Mesenchymal stem cell of Wharton's jelly (primary cell): ENCODE results near the genes TSPAN33 and AHCYL2.

GRCh38 chr7:128074422-128074875 is 43.2 kb upstream of the LRRC4 start:
- CAGE, long polyA plus RNA, result no peak

DNA sequence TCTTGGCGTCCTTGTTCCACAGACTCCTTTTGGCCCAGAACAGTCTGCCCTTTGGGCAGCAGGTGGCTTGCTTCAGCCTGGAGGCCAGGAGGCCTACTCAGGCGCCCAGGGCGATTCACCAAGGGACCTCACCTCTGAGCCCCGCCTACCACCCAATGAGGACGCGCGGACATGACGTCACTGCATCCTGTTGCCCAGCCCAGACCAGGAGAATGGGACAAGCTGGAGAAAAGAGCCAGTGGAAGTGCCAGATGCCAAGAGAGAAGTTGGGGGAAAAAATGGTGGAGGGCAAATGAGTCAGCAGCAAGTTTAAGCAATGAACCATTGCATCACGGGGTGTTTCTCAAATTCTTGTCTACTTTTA is 24.1 kb upstream of the LEP start:
- CAGE, long polyA plus RNA, result no peak

DNA sequence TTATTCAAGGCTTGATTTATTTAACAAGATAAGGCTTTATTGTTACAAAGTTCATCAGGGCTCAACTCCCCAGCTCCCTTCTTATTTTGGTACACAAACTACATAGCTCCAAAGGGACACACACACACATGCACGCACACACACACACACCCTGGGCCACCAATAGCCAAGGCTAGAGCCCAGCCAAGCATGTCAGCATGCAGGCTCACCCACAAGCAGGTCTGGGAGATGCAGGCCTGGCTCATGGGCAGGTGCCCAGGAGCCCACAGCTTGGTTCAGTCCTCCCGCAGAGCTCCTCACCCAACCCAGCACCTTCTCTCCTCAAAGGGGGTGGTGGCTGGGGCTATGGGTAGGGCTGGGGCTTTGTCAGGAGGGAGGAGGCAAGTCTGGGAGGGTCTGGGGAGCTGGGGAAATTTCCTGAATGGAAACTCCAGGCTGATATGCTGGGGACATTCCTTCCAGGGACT is 23.5 kb downstream of the LEP start:
- CAGE, long polyA plus RNA, result no peak

DNA sequence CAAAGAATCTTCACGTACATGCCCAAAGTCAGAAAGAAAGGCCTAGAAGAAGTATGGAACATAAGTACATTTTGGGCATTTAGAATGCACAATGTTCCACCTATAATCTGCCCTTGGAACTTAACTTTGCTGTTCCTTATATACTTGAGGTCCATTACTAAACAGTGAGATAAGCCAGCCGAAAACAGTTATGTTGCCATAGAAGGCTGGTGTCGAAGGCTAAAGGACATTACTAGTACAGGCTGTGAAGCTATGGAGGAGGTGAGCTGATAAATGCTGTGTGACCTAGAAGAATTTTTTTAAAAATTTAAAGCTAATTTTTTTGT is 19.9 kb downstream of the RBM28 start:
- CAGE, long polyA plus RNA, result no peak

DNA sequence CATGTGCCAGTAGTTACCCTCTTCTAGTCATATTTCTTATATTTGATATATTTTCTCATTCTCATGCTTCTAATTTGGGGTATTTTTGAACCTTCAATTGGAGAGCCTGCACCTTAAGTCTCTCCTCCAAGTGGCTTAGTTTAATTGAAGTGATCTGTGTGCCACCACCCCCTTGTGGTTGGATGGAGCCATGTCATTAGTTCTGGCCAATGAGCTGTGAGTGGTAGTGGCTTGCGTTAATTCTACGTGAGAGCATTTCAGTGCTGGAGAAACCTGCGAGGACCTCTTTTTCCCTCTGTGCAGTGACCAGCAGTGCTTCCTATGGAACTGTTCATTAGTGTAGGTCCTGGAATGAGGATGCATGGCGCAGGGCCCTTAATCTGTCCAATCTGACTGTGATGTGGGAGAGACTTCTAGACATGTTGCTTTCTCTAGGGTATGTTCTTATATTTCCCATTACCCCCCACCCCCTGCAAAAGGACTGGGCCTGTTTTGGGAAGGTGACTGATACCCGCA is 3.7 kb downstream of the HILPDA start:
- CAGE, long polyA plus RNA, result no peak

- CAGE, long polyA plus RNA, result no peak
These were observed 55.0 kb downstream of the METTL2B start for GRCh38 chr7:128531288-128532172.

DNA sequence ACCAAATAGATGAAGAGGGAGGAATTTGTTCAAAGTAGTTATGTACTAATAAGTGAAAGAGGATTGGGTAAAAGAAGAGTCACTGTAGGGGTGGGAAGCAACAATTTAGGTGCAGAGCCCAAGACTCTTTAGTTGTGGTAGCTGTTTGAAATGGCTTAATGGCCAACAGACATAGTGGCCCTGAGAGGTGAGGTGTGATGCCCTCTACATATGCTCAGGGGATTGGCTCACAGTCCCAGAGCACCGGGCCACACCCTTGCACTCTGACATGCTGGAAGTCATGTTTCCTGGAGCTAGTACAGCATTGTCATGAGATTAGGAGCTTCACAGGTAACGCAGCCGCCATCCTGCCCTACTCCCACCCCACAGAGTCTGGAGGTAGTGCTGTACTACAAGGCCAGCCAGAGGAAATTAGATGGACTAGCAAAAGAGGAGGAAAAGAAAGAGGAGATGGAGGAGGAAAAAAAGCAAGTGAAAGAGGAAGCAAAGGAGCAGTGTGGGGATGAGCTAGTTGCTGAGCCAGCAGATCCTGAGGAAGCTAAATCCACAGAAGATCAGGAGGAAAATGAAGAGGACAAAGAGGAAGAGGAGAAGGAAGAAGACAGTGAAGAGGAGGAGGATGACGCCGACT is 14.8 kb upstream of the FLNC start:
- CAGE, long polyA plus RNA, result no peak

GRCh38 chr7:128827904-128828715 is 2.1 kb upstream of the FLNC start:
- CAGE, long polyA plus RNA, result no peak

DNA sequence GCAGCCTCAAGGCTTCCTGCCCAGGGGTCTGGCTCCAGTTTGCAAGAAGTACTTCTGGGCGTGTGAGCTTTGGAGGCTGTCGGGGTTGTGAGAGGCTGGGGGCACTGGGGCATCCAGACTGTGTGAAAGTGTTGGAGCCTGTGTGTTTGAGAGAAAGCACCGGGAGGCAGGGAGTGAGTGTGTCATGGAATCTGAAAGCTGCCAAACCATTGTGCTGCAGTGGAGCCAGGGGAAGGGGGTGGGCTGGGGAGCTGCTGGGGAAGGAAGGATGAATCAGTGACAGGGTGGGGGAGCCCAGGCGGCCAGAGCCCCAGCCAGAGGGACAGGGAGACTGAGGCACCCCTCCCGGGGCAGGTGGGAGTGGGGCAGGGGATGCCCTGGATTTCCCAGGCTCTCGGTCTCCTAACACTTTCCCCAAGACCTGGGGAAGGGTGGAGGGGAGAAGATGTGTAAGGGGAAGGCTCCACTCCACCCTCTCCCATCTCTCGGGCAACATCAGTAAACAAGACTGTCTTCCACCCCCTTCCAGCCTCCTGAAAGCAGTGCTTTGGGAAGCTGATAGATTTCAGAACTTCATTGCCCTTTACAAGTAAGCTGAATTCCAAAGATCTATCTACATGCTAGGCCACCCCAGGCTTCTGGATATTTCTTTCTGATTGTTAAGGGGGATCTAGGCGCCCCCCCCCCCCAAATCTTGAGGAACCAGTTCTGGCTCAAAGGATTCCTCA is 3.6 kb downstream of the FLNC start:
- CAGE, long polyA plus RNA, result no peak

- CAGE, long polyA plus RNA, result no peak
These were observed 10.3 kb downstream of the FLNC start for GRCh38 chr7:128840407-128841018.

GRCh38 chr7:128856669-128857007 is 6.0 kb upstream of the ATP6V1F start:
- CAGE, long polyA plus RNA, result no peak

GRCh38 chr7:128857015-128857599 is 5.5 kb upstream of the ATP6V1F start:
- CAGE, long polyA plus RNA, result no peak

DNA sequence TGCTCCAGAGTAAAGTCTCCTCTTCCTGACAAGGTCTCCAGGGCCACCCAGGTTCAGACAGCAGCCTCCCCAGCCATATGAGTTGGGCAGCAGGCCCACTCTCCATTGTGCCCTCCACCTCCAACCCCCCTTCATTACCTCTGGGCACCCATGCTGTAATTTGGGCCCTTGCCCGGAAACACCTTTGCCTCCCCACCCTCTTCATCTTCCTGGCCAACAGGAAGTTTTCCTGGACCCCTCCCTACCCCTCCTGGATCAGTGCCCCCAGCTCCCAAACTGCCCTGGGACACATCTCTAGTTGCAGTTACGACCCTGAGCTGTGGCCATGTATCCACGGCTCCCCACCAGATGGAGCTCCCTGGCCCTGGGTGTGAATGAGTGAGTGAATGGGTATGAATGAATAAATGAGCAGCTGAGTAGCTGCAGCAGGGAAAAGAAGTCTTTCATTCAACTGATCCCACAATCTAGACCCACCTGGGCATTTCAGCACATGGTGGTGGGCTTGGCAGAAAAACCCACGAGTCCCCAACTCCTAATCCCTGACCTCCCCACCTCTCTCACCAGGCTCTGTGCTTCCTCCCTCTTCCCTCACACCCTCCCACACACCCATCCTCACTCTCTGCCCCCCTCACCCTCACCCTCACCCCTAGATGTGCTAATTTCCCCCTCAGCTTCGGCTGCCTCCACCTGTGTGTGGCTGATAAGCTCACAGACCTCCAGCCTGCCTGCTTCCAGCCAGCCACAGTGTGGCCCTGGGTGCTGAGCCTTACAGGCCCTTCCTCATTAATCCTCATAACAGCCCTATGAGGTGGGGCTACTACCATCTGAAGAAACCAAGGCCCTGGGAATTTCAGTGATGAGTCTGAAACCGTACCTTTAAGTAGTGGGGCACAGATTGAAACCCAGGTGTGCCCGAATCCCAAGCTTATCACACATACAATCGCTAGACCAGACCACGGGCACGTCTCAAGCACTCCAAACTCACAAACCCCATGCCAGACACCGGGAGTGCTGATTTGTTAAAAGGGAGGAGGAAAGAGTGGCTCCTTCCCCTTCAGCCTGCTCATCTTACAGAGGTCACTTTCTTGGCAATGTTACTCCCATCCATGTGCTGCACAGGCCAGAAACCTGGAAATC is 2.4 kb upstream of the ATP6V1F start:
- CAGE, long polyA plus RNA, result no peak

DNA sequence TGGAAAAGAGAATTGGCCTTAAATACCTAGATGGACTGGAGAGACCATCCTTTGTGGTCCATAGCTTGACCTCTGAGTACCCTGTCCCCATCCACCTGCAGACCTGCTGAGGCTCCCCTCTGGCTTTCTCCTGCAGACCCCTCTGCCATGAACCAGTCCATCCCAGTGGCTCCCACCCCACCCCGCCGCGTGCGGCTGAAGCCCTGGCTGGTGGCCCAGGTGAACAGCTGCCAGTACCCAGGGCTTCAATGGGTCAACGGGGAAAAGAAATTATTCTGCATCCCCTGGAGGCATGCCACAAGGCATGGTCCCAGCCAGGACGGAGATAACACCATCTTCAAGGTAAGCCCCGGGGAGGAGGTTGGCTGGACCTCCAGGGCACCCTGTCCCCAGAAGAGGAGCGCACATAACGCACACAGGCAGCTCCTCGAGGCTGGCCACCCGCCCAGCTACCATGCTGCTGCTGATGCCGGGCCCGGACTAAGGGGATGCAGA is 4.3 kb downstream of the IRF5 start:
- CAGE, long polyA plus RNA, result no peak

GRCh38 chr7:129144256-129144869 is at the start of gene TSPAN33:
Gene TSPAN33, plus strand, starts transcription at chr7:129144707.
- CAGE, long polyA plus RNA, result no peak

DNA sequence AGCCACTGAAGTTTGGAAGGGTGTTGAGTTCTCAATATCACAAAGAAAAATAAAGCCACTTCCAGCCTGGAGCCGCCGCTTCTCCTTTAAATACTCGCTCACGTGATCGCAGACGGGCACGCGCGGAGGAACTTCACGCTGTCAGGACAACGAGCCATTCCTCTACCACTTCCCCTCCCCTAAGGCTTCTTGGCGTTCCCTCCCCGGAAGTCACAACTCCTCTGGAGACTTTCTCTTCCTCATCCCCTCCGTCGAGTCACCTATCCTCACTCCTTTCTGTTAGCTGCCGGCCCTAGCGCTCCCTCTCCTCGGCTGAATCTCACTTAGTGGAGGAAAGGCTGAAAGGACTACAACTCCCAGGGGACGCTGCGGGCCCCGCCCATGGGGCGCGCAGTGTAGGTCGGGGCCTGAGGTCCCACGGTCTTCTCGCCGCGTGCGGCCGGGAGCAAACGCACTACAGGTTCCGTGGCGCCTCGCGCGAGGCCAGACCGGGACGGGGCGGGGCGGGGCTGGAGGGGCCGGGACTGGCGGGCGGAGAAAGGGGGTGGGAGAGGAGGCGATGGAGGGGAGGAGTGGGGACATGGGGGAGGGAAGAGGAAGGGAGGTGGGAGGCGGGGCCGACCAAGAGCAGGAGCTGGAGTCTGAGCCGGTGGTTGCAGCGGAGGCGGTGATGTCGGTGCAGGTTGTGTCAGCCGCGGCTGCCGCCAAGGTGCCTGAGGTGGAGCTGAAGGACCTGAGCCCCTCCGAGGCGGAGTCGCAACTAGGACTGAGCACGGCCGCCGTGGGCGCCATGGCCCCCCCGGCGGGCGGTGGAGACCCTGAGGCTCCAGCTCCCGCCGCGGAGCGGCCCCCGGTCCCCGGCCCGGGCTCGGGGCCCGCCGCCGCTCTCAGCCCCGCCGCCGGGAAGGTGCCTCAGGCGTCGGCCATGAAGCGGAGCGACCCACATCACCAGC is at the start of gene AHCYL2:
TSS of gene AHCYL2 (plus strand) at position 624 of the 953 bp plus-strand sequence.
- CAGE, long polyA plus RNA, result no peak

DNA sequence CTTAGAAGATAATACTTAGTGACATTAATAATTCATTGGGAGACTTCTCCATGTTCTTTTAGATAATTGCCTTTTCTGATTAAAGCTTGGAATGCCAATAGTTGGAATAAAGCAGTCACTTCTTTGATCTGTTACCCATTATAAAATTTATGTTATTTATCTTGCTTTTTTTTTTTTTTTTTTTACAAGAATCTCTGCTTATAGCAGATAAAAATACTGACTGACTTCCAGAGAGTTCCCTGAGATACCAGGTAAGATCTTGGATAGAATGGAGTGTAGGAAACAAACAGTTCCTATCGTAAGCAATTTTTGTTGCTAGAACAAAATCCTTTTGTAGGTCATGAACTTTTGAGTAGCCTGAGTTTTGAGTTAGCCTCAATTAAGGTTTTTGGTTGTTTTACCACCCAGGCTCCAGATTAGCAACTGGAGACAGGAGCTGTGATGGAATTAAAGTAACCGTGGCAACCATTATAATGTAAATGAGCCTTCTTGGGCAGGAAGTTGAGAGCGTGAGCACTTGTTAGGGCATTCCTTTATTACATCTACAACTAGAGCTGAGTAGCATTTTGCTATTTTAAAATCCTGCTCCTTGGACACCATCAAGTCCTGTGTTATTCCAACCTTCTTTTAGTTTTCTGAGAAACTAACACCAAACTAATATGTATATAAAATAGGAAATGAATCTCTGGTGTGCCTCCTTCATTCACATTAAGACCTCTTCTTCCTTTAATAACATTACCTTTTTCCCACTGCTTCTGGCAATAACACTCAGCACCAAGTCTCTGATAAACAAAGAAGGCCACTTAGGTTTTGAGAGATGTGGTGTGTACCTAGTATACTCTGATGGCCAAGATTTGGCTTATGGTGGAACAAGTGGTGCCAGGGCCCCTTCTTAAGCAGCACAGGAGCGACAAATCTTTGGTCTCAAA is 33.8 kb downstream of the AHCYL2 start:
- CAGE, long polyA plus RNA, result no peak

GRCh38 chr7:129371260-129372148 is 62.7 kb upstream of the STRIP2 start:
- CAGE, long polyA plus RNA, result no peak

GRCh38 chr7:129377437-129377658 is 56.9 kb upstream of the STRIP2 start:
- CAGE, long polyA plus RNA, result no peak

DNA sequence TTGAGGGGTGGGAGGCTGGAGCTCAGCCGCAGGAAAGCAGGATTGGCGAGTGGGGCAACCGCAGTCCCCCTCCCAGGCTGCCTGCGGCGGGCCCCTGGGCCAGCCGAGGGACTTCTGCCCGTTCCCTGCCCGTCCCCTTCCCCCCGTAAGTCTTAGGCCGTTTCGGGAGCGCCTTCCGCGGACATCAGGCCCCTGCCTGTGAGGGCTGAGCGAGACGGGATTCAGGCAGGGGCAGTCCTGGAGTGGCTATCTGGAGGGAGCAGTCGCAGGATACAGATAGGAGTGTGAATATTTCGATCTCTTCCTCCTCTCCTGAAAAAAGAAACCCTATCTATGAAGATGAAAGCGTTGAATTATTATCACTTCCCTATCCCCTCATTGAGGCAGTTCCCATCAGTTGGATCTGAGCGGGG is 748 bp downstream of the STRIP2 start:
- CAGE, long polyA plus RNA, result no peak